ENCODE measurements around the genes PANX3, PATE3, HYLS1 and DDX25.

DNA sequence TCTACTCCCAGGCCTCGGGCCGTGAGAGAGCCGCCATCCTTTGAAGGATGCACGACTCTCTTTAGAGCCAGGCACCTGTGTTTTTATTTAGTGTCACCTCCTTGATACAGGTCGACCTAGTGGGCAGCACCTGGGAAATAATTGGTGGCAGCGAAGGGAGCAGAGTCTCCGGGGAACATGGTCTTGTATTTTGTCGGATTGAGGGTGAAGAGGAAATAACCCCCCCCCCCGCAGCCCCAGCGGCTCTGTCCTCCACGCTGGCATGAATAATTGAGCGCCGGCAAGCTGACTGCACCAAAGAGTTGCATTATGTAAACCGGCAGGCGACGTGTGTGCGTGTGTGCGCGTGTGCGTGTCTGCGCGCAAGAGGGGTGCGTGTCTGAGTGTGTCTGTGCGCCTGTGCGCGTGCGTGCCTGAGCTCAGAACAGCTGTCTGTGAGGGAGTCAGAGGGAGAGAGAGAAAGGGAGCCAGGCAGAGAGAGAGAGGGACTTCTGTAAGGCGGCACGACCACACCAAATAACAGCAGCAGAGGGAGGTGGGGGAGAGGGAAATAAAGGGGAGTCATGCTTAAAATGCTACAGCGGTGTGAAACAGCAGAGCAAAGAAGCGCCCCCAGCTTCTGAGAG, 94.5 kb downstream of the SCN3B start:
- RRBS = 33% methylated on average over 1 of the region's 31 CpGs

DNA sequence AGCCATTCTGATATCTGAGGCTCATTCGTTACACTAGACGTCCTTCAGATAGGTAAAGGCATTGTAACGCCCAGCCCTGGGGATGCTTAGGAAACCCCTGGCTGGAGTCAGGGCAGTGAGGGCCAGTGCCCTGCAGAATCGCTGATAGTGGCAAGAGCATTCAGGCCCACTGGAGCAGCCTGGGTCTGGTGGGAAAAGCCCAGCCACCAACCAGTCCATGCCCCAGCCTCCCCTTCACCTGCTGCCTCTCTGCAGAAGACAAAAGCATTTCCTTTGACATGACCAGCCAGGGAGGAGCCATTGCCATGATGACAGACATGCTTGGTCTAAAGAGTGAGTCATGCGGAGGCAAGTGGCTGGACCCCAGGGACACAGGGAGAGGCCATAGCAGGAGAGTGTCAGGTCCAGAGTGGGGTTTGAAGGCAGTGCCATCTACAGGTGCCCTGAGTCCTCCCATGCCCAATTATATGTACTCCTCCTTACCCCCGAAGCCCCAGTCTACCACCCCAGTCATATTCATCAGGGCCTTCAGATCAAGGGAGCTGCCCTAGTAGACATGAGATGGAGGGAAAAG, 67.5 kb downstream of the SCN3B start:
- RRBS = no CpG with 5 or more reads among the region's 6 CpGs

DNA sequence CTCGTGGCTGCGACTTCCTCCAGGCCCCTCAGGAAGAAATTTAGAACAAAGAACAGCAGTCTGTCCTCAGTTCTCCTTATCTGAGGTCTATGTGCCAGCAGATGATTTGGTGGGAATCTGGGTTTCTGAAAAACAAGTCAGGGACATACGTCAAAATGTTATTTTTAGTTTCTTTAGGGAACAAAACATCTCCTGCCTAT, 8.1 kb downstream of the OR6M1 start:
- RRBS = no CpG with 5 or more reads among the region's 3 CpGs

- RRBS = no CpG with 5 or more reads among the region's 4 CpGs
These were observed 16.5 kb upstream of the OR6M1 start for GRCh38 chr11:123822489-123823144.

GRCh38 chr11:123961833-123962112, 15.8 kb downstream of the OR10S1 start:
- RRBS = no CpG with 5 or more reads among the region's 1 CpG

DNA sequence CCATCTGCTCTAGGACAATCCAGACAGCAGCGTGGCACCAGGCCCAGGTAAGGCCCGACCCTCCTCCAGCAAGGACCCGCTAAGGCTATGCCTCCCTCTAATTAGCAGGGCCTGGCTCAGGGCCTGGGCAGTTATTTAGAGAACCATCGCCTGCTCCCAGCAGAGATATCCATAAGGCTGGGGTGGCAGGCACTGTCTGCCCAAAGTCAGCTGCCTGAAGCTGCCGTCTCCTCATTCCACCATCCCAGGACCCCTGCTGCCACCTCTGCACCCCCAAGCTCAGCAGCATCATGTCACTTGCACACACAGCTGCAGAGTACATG, at the start of gene PANX3:
Gene PANX3 (plus strand): TSS at position 162 of the 323 bp plus-strand sequence.
- RRBS = no CpG with 5 or more reads among the region's 5 CpGs

- RRBS = no CpG with 5 or more reads among the region's 9 CpGs
These were observed 20.9 kb downstream of the TBRG1 start for GRCh38 chr11:124643247-124644261.

GRCh38 chr11:124761000-124761878, 851 bp downstream of the ESAM start:
- RRBS = no CpG with 5 or more reads among the region's 17 CpGs

- RRBS = 100% methylated on average over 1 of the region's 12 CpGs
These were observed 9.4 kb downstream of the SLC37A2 start for GRCh38 chr11:125072317-125073033.

- RRBS = no CpG with 5 or more reads among the region's 16 CpGs
These were observed 52.2 kb downstream of the FEZ1 start for GRCh38 chr11:125443756-125444400.

DNA sequence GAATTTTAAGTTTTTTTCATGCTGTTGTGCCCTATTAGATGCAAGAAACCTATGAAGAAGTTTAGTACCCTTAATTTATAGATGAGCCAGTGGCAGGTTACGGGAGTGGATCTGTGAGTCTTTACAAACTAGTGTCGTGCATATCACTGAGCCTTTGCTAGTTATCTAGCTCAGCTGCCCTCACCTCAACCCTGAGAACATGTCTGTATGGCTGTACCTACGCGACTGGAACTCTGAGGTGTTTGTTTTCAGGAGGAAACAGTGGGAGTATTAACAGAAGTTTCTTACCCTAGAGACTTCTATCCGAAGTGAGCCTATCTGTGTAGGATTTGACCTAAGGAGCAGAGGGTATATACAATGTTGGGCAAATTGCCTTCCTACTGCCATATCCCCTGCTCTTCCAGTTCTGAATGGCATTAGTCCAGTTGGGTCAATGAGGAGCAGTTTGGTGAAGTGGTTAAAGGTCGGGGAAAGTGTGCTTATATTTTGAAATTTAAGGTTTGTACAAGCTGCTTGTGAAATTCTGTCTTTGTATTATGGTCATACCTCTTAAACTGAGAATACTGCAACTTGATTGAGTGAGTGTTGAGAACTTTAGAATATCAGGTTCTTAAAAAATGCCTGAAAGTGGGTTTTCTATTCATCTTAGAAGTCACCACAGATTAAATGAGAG, 1.6 kb downstream of the EI24 start:
- RRBS = no CpG with 5 or more reads among the region's 6 CpGs

- RRBS = no CpG with 5 or more reads among the region's 2 CpGs
These were observed at the start of gene PATE3 for GRCh38 chr11:125787864-125788310. Gene PATE3 (plus strand): TSS chr11:125788127.

DNA sequence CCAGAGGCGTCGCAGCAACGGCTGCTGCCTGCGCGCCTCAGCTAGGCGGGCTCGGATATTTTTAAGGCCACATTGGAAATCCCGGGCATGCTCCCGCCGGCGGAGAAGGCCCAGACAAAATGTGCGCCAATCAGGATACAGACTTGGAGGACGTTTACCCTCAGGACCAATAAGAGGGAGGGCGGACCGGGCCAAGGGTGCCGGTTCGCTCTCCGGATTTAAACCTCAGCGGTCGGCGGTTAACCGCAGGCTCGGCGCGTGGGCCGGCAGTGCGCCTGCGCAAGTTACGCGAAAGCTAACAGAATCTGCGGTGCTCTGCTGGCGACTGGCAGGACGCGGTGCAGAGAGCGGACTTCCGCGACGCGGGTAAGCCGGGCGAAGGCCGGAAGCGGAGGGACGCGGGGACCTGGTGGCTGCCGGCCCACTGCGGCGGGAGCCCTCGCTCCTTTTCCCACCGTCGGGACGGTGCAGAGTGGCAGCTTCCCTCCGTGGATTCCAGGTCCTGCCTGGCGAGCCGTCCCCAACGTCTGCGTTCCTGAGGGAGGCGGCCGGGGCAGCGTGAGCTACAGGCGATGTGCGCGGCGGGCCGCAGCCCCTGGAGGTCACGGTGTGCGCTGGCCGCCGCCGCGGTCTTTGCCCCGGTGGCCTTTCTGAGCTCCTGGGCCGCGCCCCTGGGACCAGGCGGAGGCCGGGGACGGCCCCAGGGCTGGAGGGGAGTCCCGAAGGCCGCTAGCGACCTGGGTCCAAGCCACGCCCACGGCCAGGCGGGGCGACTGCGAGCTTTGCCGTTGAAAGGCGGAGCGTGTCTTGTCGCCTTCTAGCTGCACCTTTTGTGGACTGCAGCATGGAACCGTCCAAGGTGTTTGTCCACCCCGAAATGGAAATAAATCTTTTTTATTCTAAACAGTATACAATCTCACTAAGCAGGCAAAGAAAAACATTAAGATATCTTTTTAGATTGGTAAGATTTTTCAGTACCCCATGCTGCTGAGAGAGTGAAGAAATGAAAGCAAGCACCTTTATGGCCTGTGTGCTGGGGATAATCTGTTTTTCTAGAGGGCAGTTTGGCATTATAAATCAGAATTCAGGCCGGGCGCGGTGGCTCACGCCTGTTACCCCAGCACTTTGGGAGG, at the start of gene HYLS1:
Gene HYLS1 (plus strand): TSS at position 269 of the 1,133 bp plus-strand sequence.
- RRBS = 2% methylated on average over 35 of the region's 95 CpGs

DNA sequence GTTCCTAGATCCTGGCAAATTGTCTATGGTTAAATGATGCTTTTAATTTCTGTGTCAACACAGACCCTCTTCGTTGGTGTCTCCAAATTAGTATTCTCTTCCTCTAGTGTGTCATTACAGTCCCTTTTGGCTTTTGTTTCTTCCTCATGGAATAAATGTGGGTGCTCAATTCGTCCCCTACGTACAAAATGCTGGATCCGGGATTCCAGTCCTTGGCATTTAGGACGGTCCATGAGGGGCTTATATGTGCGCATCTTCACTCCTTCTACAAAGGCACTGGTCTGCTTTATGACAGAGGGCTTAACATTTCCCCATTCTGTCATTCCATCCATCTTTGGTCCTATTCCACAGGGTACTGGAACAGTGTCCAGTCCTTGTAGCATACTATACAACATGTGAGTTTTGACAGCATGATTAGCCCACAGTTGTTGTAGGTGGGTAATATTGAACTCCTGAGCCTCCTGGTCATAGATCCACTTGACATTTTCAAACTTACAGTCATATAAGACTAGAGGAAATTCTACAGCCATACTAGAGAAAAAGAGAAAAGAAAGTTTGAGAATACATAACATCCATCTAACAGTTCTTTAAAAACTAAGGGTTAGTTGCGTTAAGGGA, 6.4 kb downstream of the HYLS1 start:
- RRBS = no CpG with 5 or more reads among the region's 7 CpGs

DNA sequence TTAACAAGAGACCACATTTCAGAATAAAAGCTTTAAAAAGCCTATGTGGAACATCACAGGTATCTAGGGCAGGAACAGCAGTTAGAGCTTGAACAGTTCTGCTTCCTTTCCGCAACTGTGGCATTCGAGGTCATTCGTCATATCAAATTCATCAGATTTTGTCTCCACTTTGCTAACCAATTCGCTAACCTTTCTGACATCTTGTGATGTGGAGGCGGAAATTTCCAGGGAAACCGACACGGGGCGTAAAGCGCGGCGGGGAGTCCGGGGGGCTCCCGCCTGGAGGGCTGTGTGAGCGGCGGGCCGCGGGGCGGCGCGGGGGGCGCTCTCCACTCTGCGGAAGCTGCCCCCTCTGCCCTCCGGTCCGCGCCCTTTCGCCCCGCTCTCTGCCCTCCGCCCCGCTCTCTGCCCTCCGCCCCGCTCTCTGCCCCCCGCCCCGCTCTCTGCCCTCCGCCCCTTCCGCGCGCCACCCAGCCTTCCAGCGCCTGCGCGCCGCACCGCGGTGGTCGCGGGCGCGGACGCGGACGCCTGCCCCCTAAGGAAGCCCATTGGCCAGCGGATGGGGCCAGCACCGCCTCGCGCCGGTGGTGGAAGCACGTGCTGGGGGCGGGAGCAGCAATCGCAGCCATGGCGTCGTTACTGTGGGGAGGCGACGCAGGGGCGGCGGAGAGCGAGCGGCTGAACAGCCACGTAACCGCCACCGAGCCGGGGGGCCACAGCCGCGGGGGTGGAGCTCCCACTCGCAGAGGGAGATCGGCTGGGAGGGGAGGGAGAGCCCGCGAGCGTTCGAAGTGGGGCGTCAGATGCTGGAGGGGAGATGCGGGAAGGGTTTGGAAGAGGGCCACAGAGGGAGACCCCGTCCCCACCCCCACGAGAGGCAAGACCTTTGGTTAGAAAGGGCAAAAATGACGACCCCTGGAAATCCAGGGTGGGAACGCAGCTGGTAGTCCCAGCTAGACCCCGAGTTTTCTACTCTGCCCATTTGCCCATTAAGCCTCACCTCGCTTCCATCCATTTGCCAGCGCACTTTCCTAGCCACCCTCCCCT, at the start of gene DDX25:
Gene DDX25 (plus strand): TSS at position 618 of the 1,047 bp plus-strand sequence.
- RRBS = no CpG with 5 or more reads among the region's 87 CpGs

GRCh38 chr11:126061661-126061953, 1.1 kb downstream of the CDON start:
- RRBS = no CpG with 5 or more reads among the region's 1 CpG

- RRBS = 86% methylated on average over 1 of the region's 7 CpGs
These were observed 41.7 kb upstream of the CDON start for GRCh38 chr11:126104367-126104858.

GRCh38 chr11:126111501-126112316, 49.0 kb upstream of the CDON start:
- RRBS = no CpG with 5 or more reads among the region's 7 CpGs

DNA sequence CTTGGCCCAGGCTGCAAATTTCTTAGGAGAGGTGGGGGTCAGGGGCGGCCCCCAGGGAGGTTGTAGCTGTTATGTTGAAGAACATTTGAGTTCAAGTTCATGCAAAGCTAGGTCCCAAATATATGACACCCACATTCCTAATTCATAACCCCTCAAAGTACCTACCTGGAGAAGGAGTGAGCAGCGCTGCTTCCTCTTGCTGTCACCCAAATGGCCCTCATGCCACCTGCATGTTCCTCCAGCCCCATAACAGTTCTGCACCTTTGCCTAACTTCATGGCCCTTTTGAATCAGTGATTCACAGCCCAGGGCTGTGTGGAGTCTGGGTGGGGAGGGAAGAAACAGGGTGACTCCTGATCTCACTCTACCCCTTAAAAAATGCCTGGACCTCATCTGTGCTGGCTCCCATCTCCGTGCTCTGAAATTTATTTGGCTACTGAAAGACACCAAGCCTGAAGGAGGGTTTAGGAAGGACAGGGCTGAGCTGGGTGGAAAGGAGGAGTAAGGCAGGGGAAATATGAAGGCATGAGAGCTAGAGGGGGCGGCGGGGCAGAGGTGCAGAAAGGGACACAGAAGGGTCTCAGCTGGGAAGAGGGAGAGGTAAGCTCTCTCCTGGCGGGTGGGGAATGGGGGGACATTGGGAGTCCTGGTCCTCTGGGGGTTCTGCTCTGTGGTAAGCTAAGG, 71.4 kb downstream of the RPUSD4 start:
- RRBS = no CpG with 5 or more reads among the region's 6 CpGs